Heart left ventricle (tissue), 7 donors: Measurements from ENCODE around the genes ATP1B3 and CHST2.

GRCh38 chr3:141875890-141876947, at the start of gene ATP1B3:
ATP1B3 (plus strand) TSS chr3:141876643.
- PRO-cap, 6 experiments: peak in 6 of 6 experiments; most common plus-strand start chr3:141876643 (in 6); most common minus-strand start chr3:141876475 (in 6)
- RAMPAGE, long total RNA, 2 experiments: start-site peak on the plus strand in 1 of 2 experiments, at chr3:141876588-141876719 at its widest, 30 reads per replicate
- RRBS: 1% methylated on average over 37 of the region's 117 CpGs

- PRO-cap, 6 experiments: no peak in any of the 6 experiments
- RAMPAGE, long total RNA, 2 experiments: no peak in any of the 2 experiments
- RRBS: no CpG with 5 or more reads among the region's 6 CpGs
These were observed 38.0 kb downstream of the ATP1B3 start for GRCh38 chr3:141914092-141915196.

GRCh38 chr3:142596565-142596757, 268 bp downstream of the PLS1 start:
- PRO-cap, 6 experiments: peak in 2 of 6 experiments; most common minus-strand start chr3:142596672 (in 2)
- RAMPAGE, long total RNA, 2 experiments: no peak in any of the 2 experiments
- RRBS: 1% methylated on average over 9 of the region's 20 CpGs

- PRO-cap, 6 experiments: peak in 6 of 6 experiments; most common plus-strand start chr3:142725083 (in 3); most common minus-strand start chr3:142725053 (in 3)
- RAMPAGE, long total RNA, 2 experiments: no peak in any of the 2 experiments
- RRBS: 1% methylated on average over 5 of the region's 28 CpGs
These were observed 966 bp downstream of the TRPC1 start for GRCh38 chr3:142724765-142725234.

DNA sequence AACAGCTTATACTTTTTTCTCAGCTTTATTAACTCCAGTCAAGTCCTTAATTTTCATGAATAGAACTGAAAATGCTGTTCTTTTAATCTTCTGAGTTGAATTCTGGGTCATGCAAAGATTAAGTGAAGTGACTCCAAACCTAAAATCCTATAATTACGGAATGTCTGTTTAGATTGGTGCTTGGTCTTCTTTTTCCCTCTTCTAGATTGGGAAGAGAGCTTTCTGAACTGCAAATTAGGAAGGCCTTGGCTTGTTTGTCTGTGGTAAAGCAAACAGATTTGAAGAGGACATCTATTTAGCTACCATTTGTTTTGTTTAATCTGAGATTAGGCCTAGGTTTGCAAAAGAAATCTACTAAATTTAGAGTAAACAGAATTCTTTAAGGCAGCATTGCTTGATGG, 23.5 kb downstream of the PAQR9 start:
- PRO-cap, 6 experiments: no peak in any of the 6 experiments
- RAMPAGE, long total RNA, 2 experiments: no peak in any of the 2 experiments
- RRBS: no CpG with 5 or more reads among the region's 1 CpG

DNA sequence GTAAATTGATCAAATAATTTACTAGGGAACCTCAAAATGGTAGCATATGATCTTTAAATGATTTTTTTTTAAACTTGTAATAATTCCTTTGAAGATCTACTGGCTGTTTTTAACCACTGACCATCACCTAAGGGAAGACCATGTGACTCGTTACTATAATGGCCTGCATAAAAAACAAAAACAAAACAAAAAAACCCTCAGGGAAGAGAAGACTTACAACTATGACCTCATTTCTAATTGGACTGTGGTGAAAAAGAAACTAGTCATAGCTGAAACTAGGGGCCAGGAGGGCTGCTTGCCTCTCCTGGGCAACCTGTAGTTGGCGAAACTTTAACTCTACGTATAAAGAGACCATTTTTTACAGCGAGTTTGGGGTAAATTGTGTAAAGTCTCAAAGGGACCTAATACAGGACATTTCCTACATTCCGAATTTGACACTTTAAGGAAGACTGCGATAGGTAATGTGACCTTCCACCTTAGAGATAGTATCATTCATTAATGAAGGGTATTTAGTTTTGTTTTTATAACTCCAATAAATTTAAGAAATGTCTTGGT, 22.9 kb downstream of the PAQR9 start:
- PRO-cap, 6 experiments: no peak in any of the 6 experiments
- RAMPAGE, long total RNA, 2 experiments: no peak in any of the 2 experiments
- RRBS: no CpG with 5 or more reads among the region's 6 CpGs

DNA sequence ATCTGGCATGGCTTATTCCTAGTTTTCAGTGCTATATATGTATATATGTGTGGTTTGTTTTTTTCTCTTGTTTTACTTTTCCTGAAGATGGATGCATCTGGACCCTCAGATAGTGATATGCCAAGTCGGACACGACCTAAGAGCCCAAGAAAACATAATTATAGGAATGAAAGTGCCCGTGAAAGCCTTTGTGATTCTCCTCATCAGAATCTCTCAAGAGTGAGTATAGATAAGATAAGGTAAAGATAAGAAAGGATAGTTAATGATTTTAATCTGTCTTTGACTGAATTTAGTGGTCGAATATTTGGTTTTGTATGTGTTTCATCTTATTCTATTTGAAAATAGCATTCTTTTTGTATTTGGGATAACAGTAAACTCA, 10.8 kb downstream of the U2SURP start:
- PRO-cap, 6 experiments: no peak in any of the 6 experiments
- RAMPAGE, long total RNA, 2 experiments: no peak in any of the 2 experiments
- RRBS: no CpG with 5 or more reads among the region's 4 CpGs

DNA sequence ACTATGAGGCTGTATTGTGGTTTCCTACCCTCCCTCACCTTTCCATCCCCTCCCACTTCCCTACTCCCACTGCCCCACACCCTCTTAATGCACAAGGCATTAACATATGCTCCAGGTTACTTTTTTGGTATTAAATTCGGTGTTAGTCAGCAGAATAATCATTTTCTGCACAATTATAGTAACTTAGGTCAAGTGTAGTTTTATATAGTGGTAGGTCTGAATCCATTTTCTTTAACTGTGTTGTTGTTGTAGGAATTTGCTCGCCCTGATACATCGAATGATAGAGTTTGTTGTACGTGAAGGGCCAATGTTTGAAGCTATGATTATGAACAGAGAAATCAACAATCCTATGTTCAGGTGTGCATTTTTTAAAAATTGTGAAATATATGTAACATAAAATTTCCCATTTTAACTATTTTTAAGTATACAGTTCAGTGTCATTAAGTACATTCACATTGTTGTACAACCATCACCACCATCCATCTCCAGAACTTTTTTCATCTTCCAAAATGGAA, 25.6 kb downstream of the U2SURP start:
- PRO-cap, 6 experiments: no peak in any of the 6 experiments
- RAMPAGE, long total RNA, 2 experiments: no peak in any of the 2 experiments
- RRBS: no CpG with 5 or more reads among the region's 4 CpGs

DNA sequence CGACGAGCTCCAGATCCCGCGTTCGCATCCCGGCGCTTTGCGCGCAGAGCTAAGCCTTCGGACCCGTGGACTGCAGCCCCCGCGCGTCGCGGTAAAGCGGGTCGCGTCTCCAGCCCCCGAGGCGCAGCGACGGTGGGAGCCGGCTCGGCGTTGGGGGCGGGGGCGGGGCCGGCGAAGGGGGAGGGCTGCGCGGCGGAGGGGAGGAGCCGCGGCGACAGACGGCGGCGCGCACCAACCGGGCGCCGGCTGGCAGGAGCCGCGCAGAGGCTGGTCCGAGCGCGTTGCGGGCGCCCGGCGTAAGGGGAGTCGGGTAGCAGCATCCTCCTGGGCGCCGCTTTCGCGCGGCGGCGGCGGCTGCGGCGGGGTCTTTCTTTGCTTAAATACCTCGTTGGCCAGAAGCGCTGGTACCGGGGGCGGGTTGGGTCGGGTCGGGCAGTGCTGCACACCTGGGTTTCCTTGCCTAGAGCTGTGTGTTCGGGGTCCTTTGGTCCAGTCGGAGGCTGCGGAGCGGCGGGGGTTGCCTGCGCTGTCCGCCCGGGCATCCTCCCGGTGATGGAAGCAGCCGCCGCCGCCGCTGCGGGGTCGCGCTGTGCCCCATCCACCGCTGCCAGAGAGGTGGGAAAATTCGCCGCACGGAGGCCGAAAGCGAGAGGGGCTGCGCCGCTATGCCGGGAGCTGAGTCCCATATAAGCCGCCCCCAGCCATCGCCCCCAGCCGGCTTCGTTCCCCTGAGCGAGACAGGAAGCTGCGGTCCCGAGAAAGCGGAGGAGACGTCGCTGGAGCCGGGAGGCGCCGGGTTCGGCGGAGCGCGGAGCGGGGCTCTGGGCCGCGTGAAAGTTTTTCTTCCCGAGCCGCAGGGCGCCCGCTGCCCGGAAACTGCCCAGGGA, at the start of gene CHST2:
CHST2 (plus strand) TSS at position 261 of the 887 bp plus-strand sequence.
- PRO-cap, 6 experiments: peak in 6 of 6 experiments; most common plus-strand start position 263 of the sequence (in 3); most common minus-strand start position 152 of the sequence (in 6)
- RAMPAGE, long total RNA, 2 experiments: no peak in any of the 2 experiments
- RRBS: 1% methylated on average over 77 of the region's 119 CpGs

DNA sequence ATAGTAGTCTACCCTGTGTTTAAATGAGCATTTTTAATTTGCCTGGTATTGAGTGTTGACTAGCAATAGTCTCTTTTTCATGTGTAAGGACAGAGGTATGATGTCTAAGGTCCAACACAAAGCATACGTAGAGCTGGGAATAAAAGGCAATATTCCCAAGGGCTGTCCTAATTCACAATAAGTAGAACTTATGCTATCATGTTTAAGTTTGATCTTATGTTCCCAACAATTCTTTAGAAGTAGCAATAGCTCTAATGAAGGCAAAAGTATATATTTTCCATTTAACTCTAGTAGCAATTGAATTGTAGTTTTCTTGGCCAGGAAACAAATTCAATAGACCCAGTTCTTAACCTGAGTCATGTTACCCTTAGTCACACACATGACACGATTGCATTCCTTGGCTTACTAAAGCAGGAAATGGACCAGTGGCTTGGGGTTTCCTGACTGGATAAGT, 324.0 kb downstream of the CHST2 start:
- PRO-cap, 6 experiments: no peak in any of the 6 experiments
- RAMPAGE, long total RNA, 2 experiments: no peak in any of the 2 experiments
- RRBS: no CpG with 5 or more reads among the region's 2 CpGs

- PRO-cap, 6 experiments: no peak in any of the 6 experiments
- RAMPAGE, long total RNA, 2 experiments: no peak in any of the 2 experiments
- RRBS: no CpG with 5 or more reads among the region's 5 CpGs
These were observed 179.3 kb downstream of the SLC9A9 start for GRCh38 chr3:143668814-143669514.

GRCh38 chr3:144109950-144110443, 138.4 kb downstream of the DIPK2A start:
- PRO-cap, 6 experiments: peak in 1 of 6 experiments; most common plus-strand start chr3:144110209 (in 1); most common minus-strand start chr3:144110120 (in 1)
- RAMPAGE, long total RNA, 2 experiments: no peak in any of the 2 experiments
- RRBS: no CpG with 5 or more reads among the region's 4 CpGs

GRCh38 chr3:146159677-146159946, 1.4 kb downstream of the PLOD2 start:
- PRO-cap, 6 experiments: no peak in any of the 6 experiments
- RAMPAGE, long total RNA, 2 experiments: no peak in any of the 2 experiments
- RRBS: no CpG with 5 or more reads among the region's 3 CpGs

GRCh38 chr3:146339264-146339595, 88.3 kb upstream of the PLSCR4 start:
- PRO-cap, 6 experiments: no peak in any of the 6 experiments
- RAMPAGE, long total RNA, 2 experiments: no peak in any of the 2 experiments
- RRBS: no CpG with 5 or more reads among the region's 4 CpGs

DNA sequence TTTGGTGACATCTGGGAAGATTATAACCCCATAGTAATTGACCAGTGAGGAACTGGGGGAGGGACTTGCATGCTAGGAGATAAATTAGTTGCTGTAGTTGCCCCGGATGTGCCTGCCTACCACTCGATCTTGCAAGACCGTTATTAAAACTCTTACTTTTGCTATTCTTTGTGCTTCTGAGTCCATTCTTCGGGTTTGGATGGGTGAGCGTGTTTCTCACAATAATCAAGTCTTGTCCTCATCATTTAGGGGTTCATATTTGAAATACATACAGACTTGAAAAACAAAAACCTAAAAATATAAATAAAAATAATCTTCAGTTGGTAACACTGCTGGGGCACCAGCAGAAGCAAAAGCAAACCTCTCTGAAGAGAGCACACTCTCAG, 88.7 kb upstream of the PLSCR4 start:
- PRO-cap, 6 experiments: no peak in any of the 6 experiments
- RAMPAGE, long total RNA, 2 experiments: no peak in any of the 2 experiments
- RRBS: no CpG with 5 or more reads among the region's 5 CpGs

DNA sequence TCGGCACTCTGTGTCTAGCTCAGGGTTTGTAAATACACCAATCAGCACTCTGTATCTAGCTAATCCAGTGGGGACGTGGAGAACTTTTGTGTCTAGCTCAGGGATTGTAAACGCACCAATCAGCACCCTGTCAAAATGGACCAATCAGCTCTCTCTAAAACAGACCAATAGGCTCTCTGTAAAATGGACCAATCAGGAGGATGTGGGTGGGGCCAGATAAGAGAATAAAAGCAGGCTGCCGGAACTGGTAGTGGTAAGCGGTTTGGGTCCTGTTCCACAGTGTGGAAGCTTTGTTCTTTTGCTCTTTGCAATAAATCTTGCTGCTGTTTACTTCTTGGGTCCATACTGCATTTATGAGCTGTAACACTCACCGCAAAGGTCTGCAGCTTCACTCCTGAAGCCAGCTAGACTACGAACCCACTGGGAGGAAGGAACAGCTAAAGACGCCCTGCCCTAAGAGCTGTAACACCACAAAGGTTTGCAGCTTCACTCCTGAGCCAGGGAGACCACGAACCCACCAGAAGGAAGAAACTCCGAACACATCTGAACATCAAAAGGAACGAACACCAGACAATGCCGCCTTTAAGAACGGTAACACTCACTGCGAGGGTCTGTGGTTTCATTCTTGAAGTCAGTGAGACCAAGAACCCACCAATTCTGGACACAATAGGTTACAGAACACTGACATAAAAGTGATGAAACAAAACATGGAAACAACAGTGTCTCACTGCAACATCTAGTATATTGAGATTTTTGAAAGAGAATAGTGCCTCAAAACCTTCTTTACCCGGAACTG, 28.7 kb upstream of the PLSCR2 start:
- PRO-cap, 6 experiments: peak in 4 of 6 experiments; most common plus-strand start position 254 of the sequence (in 4)
- RAMPAGE, long total RNA, 2 experiments: no peak in any of the 2 experiments
- RRBS: no CpG with 5 or more reads among the region's 15 CpGs

GRCh38 chr3:146625100-146625490, 19.9 kb upstream of the PLSCR5 start:
- PRO-cap, 6 experiments: no peak in any of the 6 experiments
- RAMPAGE, long total RNA, 2 experiments: no peak in any of the 2 experiments
- RRBS: no CpG with 5 or more reads among the region's 1 CpG

DNA sequence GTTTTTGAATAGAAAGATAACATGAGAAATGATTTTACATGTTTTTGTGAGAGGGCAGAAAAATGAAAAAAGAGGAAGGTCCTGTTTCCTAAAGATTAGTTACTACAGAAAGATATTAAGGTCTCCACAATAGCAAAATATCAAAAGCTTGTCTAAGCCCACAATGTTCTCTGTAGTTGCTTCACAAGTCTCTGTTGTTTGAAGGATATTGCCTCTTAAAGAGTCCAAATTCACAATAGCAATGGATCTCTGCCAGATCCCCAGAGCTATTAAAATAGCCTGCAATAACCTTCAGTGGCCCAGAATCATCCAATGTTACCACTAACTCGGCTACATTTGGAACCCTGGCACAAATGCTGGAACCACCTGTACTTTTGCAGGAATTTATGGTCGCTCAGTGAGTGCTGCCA, 298.6 kb upstream of the PLSCR5 start:
- PRO-cap, 6 experiments: peak in 1 of 6 experiments; most common minus-strand start position 200 of the sequence (in 1)
- RAMPAGE, long total RNA, 2 experiments: no peak in any of the 2 experiments
- RRBS: no CpG with 5 or more reads among the region's 2 CpGs

DNA sequence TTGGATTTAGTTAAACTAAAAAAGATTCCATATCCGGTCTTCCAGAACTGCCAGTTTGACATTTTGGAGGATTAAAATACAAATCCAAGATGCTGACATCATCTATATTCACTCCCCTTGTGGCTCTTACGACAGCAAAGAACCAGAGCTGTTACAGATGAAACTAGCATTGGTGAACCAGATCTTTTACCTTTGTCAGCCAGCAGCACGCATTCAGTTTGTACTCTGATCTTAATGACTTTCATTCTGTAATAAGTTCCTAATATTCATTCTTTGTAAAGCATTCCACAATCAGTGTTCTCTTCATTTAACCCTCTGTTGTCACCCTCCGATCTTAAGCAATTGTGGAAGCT, 218.6 kb downstream of the ZIC4 start:
- PRO-cap, 6 experiments: no peak in any of the 6 experiments
- RAMPAGE, long total RNA, 2 experiments: no peak in any of the 2 experiments
- RRBS: no CpG with 5 or more reads among the region's 4 CpGs

DNA sequence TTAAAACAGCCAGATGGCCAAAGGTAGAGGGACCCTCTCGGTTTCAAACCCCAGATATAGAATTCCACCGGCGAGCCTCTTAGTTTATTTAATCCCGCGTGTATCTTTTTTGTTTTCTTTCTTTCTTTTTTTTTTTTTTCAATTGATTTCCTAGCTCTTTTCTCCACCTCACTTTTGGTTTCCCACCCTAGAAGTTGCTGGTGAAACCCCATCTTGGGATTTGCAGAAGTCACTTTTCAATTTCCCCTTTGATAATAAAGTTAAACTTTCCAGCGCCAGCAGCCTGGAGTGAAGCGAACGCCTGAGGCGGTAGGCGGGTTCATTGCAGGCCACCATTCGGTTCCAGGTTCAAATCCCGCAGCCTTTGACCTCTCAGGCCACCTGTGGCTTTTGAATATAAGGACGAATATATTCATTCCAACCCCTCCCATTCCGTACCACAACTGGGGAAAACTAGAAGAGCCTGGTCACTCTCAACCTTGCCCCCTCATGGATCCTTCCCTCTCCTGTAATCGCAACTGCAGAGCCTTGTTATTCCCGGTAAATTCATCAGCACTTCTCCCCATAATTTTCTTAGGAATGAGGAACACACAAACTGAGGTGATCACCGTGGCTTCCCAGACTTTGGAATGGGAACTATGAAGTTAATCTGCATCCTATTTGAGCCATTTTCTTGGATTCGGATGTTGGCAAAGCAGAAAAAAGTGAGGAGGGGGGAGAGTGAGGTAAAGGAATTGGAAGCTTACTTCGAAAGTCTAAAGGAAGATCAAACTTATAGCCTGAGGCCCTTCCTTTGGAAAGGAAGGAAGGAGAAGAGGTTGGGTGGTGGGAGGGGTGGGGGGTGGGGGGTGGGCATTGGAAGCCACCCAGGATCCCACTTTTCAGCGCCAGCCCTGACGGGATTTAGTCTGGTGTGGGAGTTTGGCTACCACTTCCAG, 35.2 kb downstream of the ZIC4 start:
- PRO-cap, 6 experiments: peak in 2 of 6 experiments; most common plus-strand start position 59 of the sequence (in 2)
- RAMPAGE, long total RNA, 2 experiments: no peak in any of the 2 experiments
- RRBS: no CpG with 5 or more reads among the region's 21 CpGs